Left ventricle myocardium (tissue), 1 donor: ENCODE measurements around a stretch of chr5.

DNA sequence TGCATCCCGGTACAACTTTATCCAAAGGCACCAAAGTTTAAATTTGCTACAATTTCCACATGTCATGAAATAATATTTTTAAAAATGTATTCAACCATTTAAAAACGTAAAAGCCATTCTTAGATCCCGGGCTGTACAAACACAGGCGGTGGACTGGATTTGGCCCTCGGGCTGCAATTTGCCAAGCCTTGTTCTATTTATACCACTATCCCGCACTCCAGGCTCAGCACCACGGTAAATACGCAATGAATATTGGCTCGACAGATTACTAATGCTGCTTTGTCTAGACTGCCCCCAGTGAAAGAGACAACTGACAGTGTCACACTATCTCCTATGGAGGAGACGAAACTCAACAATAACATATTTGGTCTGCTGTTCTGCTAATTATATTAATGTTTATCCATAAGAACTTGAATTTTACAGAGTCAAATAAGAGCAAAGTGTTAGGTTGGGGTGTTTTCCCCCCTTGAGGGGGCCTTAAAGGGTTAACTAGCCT, 98.2 kb downstream of the MARCHF11 start:
- PRO-cap = no peak

DNA sequence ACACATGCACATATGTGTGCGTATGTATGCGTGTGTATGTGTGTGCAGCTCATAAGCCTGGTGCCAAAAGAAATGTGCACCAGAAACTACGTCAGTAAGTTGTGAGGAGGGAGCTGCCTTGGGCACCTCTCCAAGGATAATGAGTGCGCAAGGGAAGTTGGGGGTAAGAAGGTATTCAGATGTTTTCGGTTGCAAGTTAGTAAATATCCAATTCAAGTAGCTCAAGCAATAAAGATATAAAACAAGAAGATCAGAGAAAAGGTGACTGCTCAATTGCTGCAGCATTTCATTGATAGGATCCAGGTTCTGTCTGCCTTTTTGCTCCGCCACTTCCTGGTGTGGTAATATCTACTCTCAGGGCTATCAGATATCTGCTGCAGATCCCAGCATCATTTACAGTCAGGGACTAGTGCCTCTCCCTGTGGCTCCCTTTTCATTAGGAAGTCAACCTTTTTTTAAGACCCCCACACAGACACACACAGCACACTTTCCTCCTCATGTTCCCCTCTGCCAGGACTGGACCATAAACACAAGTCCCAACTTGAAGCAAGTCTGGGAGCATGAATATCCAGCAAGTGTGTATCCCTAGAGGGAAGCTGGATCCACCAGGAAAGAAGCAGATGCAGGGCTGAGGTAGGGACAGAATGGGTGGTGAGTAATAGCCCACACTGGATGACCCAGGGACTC, 53.8 kb downstream of the ZNF622 start:
- PRO-cap = no peak

DNA sequence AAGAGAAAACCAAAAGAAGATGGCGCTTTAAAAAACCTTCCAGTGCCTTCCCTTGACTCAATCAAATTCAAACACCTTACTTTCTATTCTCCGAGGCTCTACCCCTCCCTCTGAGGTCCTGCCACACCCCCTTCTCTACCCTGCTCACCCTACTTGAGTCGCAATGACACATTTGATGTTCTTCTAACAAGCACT, 1.4 kb upstream of the ZNF622 start:
- PRO-cap = no peak

- PRO-cap = unidirectional peak, plus-strand start at chr5:16467734
Observed at GRCh38 chr5:16467275-16467979, 1.8 kb upstream of the ZNF622 start.

DNA sequence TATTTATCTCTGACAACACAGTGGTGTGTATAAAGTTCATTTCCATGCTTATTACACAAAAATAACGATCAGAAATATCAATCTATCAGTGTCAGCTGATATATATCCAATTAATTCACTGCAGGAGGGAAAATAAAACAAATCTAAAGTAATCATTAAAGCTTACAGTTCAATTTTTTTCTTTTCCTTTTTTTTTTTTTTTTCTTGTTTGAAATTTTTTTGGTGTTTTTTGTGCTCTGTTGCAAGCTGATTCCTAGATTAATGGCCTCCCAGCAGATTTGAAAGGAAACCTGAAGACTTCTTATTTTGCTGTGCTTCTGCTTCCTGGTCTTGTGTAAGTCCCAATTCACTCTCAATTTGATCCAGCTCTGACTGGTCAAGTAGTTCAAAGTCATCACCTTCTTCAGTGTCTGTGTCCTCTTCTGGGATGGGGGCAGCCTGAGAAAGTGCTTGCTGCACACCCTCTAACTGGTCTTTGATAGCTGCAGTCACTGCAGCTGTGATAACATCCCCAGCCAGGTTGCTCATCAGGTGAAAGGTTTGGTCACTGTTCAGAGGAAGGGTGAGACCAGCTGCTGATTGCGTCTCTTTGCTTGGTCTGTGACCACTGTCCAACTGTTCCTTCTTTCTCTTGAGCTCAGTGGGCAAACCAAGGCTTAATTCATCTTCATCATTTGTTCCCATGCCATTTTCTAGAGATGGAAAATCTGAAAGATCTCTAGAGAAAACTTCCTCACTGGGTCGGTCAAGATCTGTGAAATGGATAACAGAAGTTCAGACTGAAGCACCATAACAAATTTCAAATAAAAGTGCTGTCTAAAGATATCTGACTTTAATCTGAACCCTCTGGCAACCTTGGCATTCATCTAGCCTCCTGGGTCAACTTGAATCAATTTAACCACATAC, 9.1 kb upstream of the ZNF622 start:
- PRO-cap = no peak

DNA sequence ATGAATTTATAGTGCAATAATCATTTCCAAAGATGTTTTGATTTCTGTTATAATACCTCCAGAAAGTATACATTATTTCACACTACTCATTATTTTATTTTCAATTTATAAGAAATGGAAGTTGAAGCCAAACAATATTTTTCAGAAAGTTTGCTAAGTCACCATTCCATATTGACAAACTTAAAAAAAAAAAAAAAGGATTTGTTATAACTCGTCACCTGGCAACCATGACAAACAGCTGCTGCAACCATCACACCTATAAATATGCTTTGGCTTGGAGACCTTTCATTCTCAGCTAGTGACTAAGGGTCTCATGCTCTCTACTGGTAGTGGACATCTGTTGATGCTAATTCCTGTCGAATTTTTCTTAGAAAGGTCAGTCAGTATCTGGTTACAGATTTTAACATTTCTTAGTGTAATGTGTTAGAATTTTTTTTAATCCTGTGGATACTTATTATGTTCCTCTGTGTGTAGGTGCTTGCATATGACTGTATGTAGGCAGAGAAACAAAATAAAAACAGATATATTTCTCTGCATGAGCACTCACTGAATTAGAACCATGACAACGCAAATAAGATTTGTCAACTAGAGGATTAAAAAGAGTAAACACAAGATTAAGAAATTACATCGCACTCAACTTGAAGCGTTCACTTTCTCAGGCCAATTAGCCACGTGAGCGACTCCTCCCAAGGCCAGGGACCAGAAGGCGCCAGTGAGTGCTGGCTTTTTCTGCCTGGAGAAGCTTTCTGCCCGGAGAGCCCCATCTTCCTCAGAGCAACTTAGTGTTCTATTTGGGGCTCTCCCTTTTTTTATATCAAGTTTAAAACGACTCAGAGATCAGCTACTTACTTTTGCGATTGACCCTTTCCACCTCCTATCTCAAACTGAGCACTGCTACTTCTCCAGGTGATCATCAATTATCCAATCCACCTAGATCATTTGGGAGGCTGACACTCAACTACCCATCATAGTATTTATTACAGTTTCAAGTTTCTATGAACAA, 27.0 kb upstream of the ZNF622 start:
- PRO-cap = unidirectional peak, plus-strand start at position 288 of the sequence; unidirectional peak, plus-strand start at position 712 of the sequence

GRCh38 chr5:16528248-16528727, 62.7 kb upstream of the ZNF622 start:
- PRO-cap = no peak

- PRO-cap = no peak
Observed at GRCh38 chr5:16536283-16536621, 70.7 kb upstream of the ZNF622 start.

- PRO-cap = unidirectional peak, plus-strand start at chr5:16546922
Observed at GRCh38 chr5:16546723-16547116, 70.1 kb downstream of the RETREG1 start.

- PRO-cap = no peak
Observed at GRCh38 chr5:16575311-16576003, 41.3 kb downstream of the RETREG1 start.

DNA sequence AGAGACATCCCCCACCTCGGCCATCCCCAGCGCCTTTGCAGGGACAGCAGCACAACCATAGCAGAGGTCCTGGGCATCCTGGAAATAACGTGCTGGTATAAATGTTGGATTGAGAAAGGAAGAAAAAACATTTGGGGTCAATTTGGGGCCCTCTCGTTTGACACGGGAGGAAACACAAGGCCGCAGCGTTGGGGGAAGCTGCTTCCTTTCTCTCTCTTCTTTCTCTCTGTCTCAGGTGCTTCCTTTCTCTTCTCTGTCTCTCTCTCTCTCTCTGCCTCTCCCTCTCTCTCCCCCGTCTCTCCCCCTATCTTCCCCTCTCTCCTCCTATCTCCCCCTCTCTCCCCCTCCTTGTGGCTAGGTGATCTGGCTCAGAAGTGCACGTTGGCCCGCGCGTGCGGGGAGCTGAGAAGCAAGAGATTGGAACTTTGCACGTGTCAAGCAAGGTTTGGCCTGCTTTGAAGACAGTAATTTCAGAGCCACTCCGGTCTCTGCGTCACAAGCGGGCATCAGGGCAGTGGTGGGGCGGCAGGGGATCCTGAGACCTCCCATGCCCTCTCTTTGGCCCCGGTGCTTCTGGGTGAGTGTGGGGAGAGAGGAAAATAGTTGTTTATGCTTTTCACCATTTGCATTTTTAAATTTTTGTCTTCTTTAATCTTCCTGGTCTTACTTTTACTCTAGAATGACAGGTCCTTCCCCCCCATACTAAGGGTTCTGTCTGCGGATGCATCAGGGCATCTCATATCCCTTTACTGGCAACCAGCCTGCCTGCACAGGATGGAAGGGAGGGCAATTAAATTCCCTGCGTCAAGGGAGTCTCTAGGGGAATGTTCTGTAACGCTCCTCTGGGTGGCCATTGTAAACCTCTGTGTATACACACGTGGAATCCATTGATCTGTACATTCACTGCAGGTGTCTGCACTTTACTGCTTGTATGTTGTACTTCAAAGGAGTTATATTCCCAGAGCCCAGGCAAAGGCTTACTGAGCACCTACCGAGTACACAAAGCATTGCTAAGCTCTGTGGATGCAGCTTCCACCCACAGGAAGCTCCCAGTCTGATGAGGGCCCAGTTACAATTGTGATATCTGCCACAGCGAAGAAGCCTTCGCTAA, 1.0 kb upstream of the RETREG1 start:
- PRO-cap = unidirectional peak, minus-strand start at position 273 of the sequence

DNA sequence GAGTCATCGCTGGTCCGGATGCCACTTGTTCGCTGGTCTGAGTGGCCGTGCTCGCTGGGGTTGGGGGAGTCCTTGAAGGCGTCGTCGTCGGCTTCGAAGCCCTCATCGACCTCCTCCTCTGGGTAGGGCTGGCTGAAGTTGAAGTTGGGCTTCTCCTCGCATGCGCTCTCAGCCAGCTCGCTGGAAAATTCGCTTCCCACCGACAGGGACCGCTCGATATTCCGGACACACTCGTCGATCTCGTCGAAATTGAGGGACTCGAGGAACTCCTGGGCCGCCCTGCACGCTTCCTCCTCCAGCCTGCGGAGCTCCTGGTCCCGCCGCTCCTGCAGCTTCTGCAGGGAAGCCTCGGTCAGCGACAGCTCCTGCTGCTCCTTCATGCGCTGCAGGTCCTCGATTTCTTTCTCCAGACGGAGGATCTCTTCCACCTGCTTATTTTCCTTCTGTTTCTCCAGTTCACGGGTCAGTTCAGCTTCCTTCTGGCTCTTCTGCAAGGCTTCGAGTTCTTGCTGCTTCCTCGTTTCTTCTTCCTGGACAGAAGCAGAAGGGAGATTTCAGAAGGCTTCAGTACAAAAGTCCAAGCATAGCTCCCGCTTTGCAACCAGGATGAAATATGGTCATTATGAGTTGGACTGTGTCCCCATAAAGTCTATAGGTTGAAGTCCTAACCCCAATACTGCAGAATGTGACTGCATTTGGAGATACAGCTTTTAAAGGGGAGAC, 84.7 kb upstream of the RETREG1 start:
- PRO-cap = no peak

- PRO-cap = no peak
Observed at GRCh38 chr5:16702643-16703360, 86.0 kb upstream of the RETREG1 start.

DNA sequence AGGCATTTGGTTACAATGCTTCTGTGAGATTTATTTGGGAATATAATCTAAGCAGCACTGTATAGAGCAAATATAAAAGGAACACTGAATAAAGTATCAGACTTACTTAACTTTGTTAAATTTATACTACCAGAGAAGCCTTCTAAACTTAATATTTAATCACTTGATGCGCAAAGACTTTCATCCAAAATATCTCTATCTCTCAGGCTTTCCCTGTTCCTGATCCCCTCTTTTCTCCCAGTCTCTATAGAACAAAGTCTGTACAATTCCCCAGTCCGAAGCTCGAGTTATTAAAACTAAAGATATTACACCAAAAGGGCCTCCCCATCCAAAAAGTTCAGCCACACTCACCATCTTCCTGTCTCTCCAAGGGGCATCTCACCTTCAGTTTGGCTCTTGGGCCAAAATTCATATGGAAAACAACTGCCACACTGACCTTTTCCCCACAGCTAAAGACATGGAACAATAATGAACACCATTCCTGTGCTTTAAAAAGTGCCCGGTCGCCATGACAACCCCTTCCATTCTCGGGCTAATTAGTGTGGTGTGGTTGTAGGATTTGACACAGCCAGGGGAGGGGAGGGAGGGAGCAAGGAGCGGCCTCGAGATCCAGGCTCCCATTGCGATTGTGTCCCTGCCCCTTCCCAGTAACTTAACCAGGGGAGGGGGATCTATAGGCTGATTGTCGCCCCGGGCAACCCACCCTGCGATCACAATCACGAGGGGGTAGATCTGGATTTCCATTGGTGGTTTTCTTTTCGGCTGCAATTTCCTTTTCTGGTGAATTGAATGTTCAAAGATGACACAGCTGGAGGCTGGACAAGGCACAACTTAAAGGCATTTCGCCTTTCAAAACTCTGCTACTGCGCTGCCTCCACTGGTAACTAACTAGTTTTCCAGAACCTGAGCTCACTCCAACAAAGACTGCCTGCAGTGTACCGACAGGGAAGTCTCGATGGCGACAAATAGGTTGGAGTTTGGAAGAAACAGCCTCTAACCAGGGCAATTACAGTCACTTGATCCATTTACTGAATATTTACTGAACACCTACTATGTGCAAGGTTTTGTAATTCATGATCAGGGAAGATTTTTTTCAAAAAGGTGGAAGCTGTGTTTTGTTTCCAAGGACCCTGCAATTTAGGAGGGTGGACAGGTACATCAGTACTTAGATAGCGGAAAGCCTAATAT, 96.6 kb upstream of the RETREG1 start:
- PRO-cap = no peak

GRCh38 chr5:16737568-16738656, 121.1 kb upstream of the RETREG1 start:
- PRO-cap = no peak

GRCh38 chr5:16874316-16875089, 61.6 kb downstream of the MYO10 start:
- PRO-cap = no peak

DNA sequence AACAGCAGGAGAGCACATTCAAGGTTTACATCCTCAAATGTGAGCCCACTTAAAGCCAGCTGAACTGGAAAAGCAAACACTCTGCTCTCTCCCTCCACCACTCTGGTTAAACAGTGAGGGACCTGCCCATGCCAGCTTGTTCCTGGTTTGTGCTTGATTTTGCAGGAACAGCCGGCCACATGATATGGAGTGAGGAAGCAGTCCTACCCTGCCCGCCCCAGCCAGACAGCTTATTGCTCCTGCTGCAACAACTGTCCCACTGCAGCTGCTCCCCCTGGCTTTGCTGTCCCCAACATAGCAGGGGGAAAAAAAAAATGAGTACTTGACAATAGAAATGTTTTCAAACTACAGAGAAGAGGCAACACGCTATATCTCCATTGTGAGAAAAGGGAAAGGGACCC, 4.8 kb downstream of the MYO10 start:
- PRO-cap = no peak

DNA sequence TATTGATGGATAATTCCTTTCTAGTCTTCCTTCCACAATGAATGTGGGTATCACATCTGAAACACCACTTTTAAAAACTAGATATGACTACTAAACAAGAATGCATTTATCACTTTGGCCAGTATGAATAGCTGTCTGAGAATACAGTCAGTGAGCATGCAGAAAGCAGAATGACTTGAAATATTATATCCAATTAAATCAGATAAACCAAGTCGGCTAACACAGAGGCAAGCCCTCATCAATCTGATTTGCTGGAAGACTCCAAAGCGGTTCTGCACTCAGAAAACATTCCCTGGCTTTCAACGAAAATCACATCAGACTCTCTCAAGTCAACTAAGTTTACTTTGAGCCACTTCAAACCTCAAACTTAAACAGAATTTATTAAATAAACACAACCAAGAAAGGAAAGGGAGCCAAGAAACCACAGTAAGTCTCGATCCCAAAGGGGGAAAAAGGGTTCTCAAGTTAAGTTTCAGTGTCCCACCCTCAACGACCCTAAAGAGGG, 1.4 kb downstream of the MYO10 start:
- PRO-cap = no peak

- PRO-cap = no peak
Observed at GRCh38 chr5:16952855-16953605, 16.9 kb upstream of the MYO10 start.

DNA sequence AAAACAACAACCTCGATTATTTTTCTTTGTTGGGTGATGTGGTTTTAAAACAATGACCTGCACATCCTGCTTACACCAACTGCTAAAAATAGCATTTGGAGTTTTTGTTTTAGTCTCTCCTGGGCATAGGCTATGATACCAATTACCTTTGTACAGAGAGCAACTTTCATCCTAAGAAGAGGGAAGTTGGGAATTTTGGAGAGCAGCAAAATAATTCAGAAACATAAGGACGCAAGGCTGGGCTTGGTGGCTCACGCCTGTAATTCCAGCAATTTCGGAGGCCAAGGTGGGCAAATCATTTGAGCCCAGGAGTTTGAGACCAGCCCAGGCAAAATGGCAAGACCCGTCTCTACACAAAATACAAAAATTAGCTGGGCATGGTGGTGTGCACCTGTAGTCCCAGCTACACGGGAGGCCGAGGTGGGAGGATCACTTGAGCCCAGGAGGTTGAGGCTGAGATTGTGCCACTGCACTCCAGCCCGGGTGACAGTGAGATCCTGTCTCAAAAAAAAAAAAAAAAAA, 101.9 kb upstream of the MYO10 start:
- PRO-cap = no peak